ENCODE results near the genes EFCAB8, CDK5RAP1 and EIF2S2.

GRCh38 chr20:32535217-32535897 is 49.8 kb downstream of the NOL4L start:
- RRBS: no CpG with 5 or more reads among the region's 17 CpGs

- RRBS: 30% methylated on average over 4 of the region's 28 CpGs
These were observed 46.5 kb downstream of the NOL4L start for GRCh38 chr20:32538268-32539432.

DNA sequence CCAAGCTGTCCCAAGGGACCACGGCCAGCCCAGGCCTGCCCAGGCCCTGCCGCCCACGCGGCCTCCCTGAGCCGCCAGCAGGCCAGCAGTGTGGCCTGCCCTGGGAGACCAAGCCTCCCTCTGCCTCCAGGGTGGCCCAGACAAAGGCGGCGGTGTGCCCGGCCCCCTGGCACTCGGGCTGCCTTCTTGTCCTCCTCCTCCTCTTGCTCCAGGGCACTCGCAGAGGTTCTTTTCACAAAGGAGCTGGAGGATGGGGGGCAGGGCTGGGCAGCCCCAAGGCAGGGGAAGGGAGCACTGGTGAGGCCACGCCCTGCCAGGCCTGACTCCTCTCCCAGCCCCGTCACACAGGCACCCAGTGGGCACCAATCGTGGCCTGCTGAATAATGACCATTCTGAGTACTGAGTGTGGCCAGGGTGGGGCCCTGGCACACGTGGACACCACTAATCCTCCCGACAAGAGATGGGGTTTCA is 25.3 kb downstream of the NOL4L start:
- RRBS: no CpG with 5 or more reads among the region's 15 CpGs

- RRBS: no CpG with 5 or more reads among the region's 6 CpGs
These were observed at the start of gene EFCAB8 for GRCh38 chr20:32858291-32859019. Gene EFCAB8, plus strand, starts transcription at chr20:32858923.

GRCh38 chr20:33113378-33113851 is 34.0 kb downstream of the BPIFB4 start:
- RRBS: no CpG with 5 or more reads among the region's 6 CpGs

DNA sequence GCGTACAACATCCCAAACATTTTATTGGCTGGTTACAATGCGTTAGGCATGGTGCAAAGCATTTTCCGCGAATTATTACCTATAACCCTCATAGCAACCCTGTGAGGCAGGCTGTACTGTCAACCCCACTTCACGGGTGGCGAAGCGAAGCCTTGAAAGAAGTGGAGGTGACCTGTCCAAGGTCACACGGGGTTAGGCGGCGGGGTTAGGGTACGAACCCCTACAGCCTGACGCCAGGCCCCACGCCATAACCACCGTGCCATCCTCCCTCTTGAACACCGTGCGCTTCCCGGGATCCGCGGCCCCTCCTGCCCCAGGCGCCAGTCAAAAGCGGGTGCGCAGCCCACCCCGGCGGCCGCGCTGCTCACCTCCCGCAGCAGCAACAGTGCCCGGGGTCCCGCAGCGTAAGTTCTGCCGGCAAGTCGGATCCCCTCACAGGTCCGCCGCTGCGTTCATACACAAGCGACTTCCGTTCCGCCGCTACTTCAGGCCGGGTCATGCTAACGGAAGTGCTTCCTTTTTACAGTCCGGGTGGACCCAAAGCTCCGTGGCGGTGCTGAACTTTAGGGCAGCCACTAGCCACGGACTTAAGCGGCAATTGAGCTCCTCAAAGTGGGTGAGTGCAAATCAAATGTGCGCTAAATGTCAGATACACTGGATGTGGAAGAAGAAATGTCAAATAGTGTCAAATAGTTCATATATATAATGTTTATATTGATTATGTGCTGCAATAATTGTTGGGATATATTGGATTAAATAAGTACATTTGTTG is at the start of gene CDK5RAP1:
TSS of gene CDK5RAP1 (minus strand) at position 460 of the 772 bp plus-strand sequence.
- RRBS: 1% methylated on average over 22 of the region's 47 CpGs

- RRBS: no CpG with 5 or more reads among the region's 8 CpGs
These were observed 17.8 kb downstream of the CBFA2T2 start for GRCh38 chr20:33507541-33508349.

DNA sequence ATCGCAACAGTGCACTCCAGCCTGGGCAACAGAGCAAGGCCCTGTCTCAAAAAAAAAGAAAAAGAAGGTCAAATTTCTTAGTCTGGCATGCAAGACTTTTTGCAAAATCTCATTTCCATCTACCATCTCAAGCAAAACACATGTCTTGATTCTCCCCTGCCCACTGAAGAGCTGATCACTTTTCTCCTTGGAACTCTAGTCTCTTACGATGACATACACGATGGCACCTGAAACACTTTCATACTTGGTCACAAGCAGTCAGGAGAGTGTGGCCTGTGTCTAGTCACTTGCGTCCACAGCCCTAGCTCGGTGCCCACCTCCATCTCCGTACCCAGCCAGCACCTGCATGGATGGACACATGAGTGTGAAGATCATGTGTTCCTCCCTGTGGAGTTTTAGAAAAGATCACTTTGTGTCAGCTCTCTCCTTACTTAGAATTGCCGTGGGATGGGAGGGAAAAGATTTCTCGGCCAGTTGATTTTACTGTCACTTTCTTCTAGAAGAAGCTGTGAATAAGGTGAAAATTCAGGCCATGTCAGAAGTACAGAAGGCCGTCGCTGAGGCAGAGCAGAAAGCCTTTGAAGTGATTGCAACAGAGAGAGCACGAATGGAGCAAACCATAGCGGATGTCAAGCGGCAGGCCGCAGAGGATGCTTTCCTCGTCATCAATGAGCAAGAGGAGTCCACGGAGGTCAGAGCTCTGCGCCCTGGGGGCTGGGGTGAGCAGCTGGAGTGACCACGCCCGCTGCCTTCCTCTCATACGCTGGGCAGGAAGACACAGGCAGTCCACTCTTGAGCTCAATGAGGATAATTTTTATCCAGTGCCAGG is 22.1 kb upstream of the C20orf144 start:
- RRBS: no CpG with 5 or more reads among the region's 20 CpGs

- RRBS: 67% methylated on average over 3 of the region's 27 CpGs
These were observed 17.5 kb upstream of the C20orf144 start for GRCh38 chr20:33644411-33645273.

DNA sequence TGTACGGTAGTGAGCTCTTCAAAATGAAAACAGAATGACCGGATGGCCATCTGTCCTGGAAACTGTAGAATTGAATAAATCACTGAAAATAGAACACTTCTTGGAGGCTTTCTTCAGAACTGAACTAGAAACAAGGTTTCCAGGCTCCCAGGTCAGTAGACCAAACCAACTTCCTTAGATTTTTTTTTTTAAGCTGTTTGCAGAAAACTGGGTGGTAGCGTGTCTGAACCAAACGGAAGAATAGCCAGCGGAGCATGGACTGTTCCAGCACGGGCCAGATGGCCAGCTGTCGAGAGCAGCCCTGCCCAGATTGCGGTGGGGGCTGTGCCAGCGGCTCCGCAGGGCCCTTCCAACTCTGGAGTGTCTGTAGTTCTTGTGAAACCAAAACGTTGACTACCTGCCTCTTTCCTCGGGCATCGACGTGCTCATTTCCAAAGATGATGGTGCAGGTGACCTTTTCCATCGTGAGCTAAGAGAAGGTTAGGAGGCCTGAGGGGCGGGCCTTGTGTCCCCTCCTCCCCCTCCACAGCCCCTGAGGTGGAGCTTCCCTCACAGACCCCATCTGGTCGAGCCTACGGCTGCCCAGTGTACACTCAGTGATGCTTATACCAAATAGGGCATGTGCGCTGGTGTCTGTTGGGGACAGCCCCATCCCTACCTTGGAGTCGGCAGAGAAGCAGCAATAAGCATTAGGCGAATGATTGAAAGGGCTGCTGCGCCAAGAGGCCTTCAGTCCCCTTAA is 13.0 kb upstream of the C20orf144 start:
- RRBS: no CpG with 5 or more reads among the region's 22 CpGs

- RRBS: 68% methylated on average over 4 of the region's 8 CpGs
These were observed 7.2 kb upstream of the C20orf144 start for GRCh38 chr20:33654880-33655324.

- RRBS: no CpG with 5 or more reads among the region's 4 CpGs
These were observed 3.8 kb upstream of the E2F1 start for GRCh38 chr20:33690028-33690344.

- RRBS: no CpG with 5 or more reads among the region's 8 CpGs
These were observed 10.9 kb upstream of the E2F1 start for GRCh38 chr20:33697034-33697484.

DNA sequence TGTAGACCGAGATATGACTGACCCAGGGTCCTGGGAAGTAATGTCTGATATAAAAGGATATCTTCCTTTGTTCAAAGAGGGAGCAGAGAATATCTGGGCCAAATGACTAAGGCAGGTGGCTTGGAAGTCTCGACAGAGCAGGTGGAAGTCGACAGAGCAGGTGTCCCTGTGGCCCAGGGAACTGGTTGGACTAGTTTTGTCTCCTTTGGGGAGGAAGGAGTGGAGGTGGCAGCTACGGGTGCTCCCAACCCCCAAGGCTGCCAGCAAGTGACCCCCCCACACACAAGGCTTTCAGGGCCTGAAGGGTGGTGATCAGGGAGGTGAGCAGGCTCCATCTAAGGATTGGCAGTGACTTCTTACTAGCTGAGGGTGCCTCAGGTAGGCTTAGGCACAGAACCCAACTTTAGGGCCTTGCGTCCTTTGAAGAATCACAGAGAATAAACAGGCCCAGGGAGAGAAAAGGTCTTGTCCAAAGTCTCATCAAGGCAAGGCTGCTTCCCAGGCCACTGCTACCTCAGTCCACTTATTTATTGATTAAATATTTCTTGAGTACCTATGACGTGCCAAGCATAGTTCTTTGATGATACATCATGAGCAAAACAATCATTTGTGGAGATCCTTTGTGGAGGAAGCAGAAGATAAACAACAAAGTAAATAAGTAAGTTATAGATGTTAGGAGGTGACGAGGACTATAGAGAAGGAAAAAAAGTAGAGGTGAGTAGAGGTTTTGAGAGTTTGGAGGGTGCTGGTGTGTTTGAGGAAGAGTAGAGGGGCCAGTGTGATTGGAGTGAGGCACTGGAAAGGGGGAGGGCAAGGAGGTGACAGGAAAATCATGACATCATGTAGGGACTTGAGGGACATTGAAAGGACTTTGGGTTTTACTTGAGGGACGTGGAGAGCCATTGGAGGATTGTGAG is 14.3 kb upstream of the CHMP4B start:
- RRBS: no CpG with 5 or more reads among the region's 8 CpGs

- RRBS: no CpG with 5 or more reads among the region's 25 CpGs
These were observed 998 bp downstream of the CHMP4B start for GRCh38 chr20:33811799-33812893.

DNA sequence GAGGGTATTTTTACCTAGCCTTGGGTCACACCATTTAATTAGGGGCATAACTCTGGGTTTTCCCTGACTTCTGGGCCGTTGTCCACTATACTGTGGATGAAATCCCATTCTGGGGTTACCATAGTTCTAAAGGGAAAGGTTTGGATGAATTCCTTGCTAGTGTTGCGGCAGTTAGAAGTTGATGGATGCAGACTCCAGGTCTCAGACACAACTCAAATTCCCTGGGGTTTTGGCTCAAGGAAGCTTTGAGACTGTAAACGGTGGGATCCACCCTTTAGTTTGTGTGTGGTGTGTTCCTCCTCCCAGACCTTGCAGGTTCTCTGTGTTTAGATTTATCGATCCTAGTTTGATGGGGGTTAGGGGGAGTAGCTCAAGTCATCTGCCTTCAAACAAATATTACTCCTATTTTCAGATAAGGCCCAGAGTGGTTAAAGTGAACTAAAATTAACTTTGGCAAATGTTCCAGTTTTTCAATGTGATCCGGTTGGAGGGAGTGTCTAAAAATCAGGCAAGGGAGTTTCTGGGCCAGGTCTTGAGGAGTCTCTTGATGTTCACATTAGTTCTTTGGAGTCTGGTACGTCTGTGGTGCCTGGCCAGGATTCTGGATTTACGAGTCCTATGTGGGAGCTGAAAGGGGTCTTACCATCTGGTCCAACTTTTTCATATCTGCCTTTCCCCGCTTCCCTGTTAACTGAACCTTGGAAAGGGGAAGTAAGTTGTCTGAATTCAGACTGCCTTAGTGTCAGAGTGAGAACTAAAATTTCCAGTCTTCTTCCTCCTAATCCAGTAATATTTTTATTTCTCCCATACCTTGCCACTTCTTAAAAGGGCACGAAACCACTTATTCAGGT is 1.6 kb downstream of the RALY start:
- RRBS: no CpG with 5 or more reads among the region's 9 CpGs

DNA sequence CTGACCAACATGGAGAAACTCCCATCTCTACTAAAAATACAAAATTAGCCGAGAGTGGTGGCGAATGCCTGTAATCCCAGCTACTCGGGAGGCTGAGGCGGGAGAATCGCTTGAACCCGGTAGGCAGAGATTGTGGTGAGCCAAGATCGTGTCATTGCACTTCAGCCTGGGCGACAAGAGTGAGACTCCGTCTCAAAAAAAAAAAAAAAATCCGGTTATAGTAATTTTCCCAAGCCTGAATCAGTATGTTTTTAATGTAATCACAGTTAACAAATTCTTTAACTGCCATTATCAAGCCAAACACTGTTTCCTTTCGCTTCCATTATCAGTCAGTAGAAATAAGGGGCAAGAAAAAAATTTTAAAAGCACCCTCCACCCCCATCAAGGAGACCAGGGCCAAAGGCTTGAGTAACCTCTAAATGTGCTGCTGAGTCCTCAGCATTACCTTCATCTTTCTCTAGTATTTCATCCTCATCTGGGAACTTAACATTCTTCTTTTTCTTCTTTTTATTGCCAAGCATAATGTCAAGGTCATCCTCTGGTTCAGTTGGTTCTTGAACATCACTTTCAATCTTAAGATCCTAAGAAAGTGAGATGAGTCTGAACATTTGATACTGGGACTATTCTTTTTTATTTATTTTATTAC is 13.9 kb downstream of the EIF2S2 start:
- RRBS: no CpG with 5 or more reads among the region's 11 CpGs

DNA sequence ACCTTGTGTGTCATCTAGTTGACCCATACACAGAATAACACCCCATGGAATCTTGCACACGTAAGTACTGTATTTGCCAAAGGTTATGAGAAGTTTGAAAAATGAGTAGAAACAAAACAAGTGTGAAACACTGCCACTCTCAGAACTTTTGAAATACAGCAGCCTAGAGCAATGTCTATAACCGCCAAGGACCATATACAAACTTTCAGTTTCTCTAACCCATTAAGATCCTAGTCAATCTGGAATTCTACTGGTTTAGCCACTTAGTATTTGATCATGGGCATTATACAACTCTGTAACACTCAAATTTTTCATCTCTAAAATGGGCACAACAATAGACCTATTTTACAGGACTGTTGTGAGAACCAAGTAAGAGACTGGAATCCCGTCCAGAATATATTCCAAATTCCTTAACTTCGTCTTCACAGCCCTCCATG is 1.3 kb downstream of the EIF2S2 start:
- RRBS: no CpG with 5 or more reads among the region's 4 CpGs

DNA sequence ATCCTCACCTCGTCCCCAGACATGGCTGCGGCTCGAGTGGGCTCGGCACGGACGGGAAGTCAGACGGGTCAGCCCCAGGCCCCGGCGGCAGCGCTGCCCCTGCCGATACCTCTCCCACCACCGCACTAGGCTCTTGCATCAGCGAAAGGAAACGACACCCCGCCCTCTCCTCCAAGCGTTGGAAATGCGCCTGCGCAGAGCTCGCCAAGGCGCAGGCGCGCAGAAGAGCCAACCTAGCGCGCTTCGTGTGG is at the start of gene EIF2S2:
TSS of gene EIF2S2 (minus strand) at position 156 of the 251 bp plus-strand sequence.
- RRBS: 2% methylated on average over 1 of the region's 25 CpGs

GRCh38 chr20:34280484-34281098 is 22.6 kb downstream of the AHCY start:
- RRBS: no CpG with 5 or more reads among the region's 7 CpGs

Measured in hTERT-HM (cell line).